Metastatic Lung Carcinoma in the Adrenal Gland (tissue), 1 donor: Measurements from ENCODE around the gene TLR2.

GRCh38 chr4:151409968-151410435 is 1.0 kb downstream of the FHIP1A start:
- PRO-cap = bidirectional peak, plus-strand start at chr4:151410122, minus-strand start at chr4:151409913; unidirectional peak, minus-strand start at chr4:151410171

DNA sequence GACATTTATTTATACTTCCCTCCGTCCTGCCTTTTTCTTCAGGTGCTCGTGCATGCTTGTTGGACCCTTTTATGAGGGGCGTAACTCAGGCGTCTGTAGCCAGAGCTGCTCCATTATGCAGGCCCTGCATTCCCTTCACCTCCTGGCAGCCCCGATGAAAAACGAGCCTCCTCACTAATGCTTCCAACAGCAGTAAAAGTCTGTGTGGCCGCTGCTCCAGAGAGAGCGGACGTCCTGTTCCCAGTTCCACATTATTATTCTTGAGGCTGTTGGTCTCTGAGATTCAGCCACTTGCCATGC is 101.2 kb downstream of the GATB start:
- PRO-cap = no peak

GRCh38 chr4:151666883-151667632 is 93.7 kb downstream of the GATB start:
- PRO-cap = no peak

- PRO-cap = no peak
These were observed 92.7 kb downstream of the GATB start for GRCh38 chr4:151667991-151668611.

DNA sequence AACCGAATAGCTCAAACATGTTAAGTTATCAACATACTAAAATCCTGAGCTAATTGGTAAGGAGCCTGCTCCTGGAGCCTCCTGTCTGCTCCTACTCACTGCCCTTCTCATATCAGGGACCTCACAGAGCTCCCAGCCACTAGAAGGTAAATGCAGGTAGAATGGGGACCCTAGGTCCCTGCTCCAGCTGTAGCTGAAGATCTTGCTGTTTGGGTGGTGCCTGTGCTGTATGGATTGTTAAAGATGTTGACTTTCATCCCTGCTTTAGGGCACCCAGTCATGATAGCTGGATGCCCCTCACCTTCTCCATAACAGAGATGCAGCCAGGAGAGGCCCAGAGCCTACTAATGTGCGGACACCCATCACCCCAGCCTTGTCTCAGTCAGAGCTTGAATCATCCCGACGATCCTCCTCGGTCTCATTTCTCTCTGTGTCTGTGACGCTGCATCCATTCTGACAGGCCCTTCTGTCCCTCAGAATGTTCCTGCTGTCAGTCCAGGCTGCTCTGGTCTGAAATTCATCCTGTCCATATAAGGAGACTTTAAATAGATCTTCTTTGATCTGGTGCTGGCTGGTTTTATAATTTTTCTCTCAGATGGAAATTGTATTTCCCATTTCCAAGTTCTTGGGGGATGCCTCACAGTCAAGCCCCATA is 341.7 kb upstream of the GATB start:
- PRO-cap = no peak

- PRO-cap = no peak
These were observed 280.6 kb downstream of the FBXW7 start for GRCh38 chr4:152255245-152255829.

DNA sequence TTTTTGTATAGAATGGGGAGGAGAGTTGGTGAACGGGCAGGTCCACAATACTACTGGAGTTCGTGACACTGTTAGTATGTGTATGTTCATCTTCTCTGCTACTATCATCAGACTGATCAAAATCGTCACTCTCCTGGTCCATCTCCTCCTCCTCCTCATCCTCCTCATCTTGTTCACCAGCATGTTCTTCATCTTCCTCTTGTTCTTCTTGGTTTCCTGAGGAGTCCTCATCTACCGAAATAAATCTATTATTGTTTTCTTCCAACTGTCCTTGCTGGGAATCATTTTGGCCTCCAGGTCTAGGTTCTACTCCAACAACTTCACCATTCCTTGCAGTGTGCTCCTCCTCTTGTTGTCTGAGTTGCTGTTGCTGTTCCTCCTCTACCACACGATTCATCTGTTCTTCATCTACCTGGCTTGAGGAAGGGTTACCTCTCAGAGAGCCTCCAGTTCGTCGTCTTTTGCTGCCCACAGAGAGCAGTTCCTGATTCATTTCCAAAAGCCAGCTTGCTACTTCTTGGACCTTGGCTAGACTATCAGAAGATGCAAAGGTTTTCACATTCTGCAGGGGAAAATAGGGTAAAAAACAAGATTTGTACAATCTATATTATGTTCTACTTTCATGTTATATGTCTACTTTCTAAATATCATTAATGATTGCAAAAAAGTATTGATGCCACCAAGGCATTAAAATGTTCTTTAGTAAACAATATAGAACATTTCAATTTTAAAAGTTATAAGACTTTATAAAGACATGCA is 124.4 kb downstream of the FBXW7 start:
- PRO-cap = no peak

GRCh38 chr4:152584806-152585659 is 49.1 kb upstream of the FBXW7 start:
- PRO-cap = no peak

DNA sequence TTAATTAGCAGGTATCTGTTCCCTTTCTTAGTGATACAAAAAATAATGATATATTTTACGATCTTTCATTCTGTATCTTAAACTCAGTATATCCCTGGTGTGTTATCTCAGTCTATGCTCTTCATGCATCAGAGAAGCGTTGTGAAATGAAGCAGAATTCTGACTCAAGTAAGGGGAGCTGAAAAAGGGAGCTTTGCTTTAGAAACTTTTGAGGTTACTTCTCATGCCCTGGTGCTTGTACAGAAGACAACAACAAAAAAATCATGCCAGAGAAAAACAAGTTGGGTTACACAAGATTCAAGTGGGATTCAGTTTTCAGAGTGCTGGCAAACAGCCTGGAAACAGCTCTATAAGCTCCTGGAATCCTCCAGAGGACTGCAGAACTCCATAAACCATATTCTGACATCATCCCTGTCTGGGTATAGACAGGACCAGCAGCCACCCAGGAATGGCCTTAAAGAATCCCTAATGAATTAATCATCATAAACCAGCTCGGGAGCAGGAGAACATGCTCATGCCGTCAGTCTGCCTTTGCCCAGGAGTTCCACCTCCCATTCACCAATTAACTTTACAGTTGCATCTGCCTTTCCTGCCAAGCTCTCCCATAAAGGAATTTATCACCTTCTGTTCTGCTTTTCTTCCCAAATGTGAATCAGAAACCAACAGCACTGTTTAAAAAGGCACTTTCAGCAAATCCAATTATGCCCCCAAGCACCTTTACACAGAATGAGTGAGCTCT is 54.4 kb upstream of the FBXW7 start:
- PRO-cap = no peak

- PRO-cap = no peak
These were observed 49.6 kb downstream of the FHDC1 start for GRCh38 chr4:152985718-152986091.

DNA sequence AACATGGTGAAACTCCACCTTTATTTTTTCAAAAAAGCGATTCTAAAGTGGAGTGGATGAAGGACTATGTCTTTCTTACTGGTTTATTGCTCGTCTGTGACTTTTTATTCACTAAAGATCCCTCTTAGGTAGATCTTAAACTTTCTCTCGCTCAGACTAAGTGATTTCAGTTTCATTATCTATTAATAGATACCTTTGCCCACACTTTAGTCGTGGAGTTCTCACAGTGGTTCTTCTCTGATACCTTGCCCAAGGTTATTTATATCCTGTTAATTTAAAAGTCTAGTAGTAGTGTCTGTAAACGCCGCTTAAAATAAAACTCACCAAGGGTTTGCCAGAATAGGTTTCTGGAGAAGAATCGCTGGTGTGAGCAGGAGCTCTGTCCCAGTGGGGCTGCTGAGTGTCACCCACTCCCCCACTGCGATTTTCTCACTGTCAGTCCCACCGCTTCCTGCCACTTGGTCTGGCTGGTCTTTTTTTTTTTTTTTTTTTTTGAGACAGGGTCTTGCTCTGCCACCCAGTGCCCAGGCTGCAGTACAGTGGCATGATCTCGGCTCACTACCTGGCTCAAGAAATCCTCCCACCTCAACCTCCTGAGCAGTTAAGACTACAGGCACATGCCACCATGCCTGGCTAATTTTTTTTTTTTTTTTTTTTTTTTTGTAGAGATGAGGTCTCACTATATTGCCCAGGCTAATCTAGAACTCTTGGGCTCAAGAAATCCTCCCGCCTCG is 26.8 kb upstream of the TMEM131L start:
- PRO-cap = no peak

DNA sequence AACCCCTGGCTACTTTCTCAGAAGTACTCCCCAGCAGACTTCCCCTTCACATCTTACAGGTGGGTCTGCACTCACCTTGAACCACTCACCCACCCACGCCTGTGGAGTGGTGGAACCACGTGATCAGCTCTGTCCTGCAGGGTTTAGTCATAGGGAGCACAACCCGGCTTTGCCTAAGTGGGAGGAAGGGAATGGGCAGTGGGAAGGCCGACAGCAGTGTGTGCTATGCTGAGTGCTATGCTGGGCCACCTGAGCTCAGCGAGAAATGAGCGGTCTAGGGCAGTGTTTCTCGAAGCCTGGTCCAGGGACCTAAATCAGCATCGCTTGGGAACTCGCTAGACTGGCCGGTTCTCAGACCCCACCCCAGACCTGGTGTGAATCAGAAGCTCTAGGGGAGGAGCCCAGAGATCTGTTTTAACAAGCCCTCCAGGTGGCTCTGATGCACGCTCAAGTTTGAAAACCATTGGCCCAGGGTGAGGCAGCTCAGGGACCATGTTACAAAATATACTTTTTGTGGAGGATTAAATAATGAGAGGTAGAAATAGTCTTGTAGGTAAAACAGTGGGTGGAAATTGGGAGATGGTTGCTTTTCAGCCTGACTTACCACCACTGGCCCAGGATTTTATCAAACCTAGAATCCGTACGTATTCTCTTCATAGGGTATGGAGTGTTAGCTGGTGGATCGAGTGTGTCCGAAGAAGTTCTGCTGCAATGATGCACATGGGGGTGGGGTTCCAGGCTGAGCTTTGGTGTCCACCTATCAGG is 20.7 kb downstream of the TMEM131L start:
- PRO-cap = no peak

DNA sequence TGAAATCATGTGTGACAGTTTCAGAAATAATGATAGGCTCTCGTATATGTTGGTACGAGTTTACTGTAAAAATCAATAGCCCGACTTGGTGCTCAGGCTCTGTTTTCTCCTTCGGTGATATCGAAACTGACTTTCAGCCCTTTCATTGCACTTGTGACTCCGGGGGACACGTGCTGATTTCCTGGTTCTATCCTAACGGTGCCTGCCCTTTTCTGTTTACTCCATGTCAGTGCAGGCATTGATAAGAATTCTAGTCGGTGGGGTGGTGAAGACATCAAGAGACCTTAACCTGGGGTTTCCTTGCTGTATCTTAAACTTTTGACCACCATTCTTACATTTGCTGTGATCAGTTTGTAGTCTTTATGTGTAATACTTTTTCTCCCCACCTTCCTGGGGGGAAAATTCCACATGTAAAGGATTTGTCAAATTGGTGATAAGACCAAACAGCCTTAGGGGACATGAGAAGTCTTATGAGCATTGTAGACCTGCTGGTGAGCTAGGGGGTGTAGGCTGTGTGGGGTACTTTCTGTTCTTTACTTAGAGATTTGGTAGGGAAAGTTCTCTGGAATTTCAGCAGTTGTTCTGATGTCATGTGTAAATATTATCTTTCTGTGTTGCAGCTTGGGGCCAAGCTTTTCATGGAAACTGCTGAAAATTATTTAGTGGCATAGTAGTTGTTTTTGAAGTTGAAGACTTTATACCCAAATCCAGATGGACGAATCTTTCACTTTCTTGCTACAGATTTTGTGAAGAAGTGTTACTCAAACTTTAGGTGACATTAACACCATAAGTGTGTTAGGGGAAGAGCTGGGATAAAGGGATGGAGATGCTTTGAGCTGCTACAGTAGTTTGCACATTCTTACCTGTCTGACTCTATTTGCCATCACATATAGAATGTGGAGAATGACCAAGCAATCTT is 52.8 kb downstream of the TMEM131L start:
- PRO-cap = no peak

DNA sequence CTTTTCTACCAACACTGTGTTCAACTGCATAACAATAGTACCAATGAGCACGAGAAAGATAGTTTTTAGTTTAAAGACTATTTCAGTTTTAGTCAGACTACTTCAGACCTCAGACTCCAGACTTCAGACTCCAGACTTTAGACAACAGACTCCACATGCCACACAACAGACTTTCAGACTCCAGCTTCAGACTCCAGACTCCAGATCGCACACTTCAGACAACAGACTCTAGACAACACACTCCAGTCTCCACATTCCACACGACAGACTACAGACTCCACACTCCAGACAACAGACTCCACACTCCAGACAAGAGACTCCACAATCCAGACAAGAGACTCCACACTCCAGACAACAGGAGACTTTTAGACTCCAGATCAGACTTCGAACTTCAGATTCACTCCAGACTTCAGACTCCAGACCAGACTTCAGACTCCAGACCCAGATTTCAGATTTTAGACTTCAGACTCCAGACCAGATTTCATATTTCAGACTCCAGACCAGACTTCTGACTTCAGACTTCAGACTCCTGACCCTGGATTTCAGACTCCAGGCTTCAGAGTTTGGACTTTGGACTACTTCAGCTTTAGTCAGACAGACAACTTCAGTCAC is 29.1 kb upstream of the TLR2 start:
- PRO-cap = no peak

- PRO-cap = bidirectional peak, plus-strand start at chr4:153684280, minus-strand start at chr4:153684145
These were observed at the start of gene TLR2 for GRCh38 chr4:153683881-153684502. Gene TLR2, plus strand, starts transcription at chr4:153684280.

DNA sequence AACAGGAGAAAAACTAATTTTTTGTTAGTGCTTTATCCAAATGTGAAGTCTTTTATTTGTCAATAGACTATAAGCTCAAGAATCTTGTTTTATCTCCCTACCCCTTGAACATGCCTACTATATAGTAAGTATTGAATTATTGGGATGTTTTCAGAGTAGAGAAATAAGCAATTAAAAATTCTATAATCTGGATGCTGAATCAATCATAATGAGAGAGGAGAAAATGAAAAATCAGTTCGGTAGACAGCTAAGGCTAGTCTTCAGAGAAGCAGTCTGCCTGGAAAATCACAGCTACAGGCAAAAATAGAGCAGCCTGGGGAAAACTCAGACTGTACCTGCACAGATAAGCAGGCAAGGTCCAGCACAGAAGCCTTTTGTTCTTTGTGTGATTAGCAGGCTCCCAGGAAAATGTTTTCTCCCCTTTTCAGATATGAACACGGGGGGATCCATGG is 24.3 kb downstream of the TLR2 start:
- PRO-cap = no peak

DNA sequence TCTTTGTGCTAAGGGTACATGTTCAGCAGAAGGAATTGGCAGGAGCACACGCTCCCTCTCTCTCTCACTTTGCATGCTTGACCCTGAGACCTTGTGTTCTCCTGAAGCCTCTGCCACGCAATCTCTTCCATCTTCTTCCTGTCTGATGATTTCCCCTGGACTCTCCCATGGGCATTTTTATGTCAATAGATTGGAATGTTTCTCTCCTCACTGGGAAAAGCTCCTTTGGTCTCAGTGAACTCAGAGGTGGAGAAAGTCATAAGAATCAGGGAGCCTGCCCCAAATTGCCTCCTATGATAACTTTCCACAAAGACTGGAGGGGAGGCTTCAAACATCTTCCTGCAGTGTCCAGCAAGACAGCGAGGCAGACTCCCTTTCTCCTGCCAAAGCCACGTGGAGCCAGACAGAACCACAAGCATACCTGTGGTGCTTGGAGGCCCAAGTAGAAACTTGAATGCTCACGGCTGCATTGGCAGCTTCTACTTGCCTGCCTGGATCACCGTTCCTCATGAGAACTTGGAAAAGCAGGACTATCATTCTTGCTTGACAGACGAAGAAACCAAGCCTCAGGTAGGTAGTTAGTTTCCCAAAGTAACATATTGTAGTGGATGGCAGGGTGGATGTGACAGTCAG is 216.1 kb upstream of the SFRP2 start:
- PRO-cap = no peak

GRCh38 chr4:154549583-154550260 is 478 bp downstream of the PLRG1 start:
- PRO-cap = no peak

- PRO-cap = no peak
These were observed 13.2 kb downstream of the FGA start for GRCh38 chr4:154577233-154577798.

DNA sequence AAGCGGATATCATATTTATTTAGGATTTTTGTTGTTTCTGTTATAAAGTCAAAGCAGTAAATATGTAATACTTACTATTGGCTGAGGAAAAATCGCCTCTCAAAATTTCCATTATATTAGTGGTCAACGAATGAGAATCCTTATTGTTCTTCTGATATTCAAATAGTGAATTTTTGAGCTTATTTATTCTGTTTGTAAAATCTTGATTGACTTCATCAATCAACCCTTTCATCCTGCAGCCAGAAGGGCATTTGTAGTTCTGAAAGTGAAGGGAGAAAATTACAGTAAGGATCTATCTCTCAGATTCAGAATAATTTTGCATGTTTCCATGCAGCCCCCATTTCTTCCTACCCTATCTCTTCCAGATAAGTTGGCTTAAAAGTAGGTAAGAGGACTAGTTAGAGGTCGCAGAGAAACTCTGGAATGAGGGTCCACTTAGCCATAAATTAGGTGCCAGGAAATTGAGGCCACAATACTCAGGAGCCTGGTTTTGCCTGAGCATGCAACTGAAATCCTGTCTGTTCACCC is 1.8 kb downstream of the FGA start:
- PRO-cap = no peak